Fibroblast of villous mesenchyme (primary cell): Measurements from ENCODE around the gene HMGCS2.

- CAGE, long polyA plus RNA, result no peak
These were observed 34.9 kb upstream of the TENT5C start for GRCh38 chr1:117570826-117571482.

- CAGE, long polyA plus RNA, result no peak
These were observed 24.8 kb downstream of the TENT5C start for GRCh38 chr1:117630670-117631108.

DNA sequence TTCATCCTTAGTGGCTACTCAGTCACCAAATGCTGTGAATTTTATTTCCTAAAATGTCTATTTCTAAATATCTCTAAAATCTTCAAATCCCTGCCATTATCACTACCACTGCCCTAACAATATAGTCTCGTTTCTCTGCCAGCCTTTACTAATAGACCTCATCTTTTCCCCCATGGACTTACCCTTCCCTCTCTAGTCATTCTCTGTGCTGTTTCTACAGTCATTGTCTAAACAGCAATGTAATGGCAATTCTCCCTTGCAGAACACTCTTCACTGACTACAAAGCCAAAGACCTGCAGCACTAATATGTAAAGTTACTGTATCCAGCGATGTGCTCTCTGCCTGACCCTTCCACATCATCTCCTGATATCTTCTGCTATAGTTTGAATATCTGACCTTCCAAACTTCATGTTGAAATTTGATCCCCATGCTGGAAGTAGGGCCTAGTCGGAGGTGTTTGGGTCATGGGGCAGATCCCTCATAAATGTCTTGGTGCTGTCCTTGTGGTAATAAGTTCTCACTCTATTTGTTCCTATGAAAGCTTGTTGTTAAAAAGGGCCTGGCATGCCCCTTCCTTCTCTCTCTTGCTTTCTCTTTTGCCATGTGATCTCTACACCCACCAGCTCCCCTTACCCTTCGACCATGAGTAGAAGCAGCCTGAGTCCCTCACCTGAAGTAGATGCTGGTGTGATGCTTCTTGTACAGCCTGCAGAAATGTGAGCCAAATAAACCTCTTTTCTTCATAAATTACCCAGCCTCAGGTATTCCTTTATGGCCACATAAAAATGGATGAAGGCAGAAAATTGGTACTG is 55.4 kb downstream of the GDAP2 start:
- CAGE, long polyA plus RNA, result no peak

- CAGE, long polyA plus RNA, result no peak
These were observed 68.5 kb downstream of the SPAG17 start for GRCh38 chr1:118116355-118117151.

GRCh38 chr1:118912514-118912890 is 75.6 kb downstream of the TBX15 start:
- CAGE, long polyA plus RNA, result no peak

- CAGE, long polyA plus RNA, result no peak
These were observed 3.7 kb downstream of the TBX15 start for GRCh38 chr1:118984246-118985117.

DNA sequence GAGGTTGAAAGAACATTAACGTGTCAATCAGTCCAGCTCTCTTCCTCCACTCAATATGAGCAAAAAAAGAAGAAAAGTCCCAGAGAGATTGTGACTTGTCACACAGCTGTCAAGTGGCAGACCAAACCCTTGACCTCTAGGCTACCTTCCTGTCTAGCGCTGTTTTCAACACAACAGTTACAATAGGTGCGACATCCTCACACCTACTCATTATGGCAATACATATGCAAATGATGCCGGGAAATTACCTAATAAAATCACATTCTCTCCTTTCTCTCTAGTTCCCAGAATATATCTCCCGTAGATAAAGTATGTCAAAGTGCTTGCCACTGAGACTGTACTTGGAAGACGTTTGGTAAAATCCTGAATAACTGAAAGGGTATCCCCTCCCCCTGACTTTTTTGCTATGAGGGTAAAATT is 988 bp downstream of the WARS2 start:
- CAGE, long polyA plus RNA, result no peak

DNA sequence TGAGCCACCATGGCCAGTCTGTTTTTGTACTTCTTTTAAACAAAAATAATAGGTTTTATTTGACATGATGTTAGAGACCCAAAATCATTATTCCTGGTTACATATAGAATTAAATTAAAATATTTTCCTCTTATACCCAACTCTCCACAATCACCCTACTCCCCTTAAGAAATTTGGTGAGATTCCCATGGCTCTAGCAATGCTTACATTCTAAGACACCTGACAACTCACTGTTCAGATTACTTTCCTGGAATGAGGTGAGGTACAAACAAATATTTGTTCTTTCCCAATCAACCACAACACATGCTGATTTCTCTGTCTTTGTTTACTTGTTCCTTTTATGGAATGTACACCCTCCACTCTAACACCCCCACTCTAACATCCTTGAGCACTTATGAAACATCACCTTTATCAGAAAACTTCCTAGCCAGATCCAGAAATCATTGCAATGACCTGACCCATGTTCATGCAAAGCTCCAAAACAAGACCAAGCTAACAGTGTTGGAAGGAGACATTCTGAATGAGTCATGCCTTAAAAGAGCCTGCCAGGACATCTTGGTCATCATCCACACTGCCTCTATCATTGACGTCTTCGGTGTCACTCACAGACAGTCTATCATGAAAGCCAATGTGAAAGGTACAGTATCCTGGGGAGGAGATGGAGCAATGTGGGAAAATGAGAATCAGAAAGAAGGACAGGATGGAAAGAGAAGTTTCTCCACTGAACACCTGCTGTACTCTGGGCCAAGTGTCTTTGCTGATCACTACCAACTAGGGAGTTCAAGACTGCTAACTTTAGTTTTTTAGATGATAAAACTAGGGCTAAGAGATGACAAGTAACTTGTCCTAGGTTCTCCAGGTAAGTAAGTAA is 35.5 kb downstream of the HSD3B1 start:
- CAGE, long polyA plus RNA, result no peak

GRCh38 chr1:119737167-119737832 is 25.6 kb downstream of the PHGDH start:
- CAGE, long polyA plus RNA, result no peak

GRCh38 chr1:119766305-119766960 is 2.3 kb downstream of the HMGCS2 start:
- CAGE, long polyA plus RNA, result no peak

- CAGE, long polyA plus RNA, result no peak
These were observed at the start of gene HMGCS2 for GRCh38 chr1:119768618-119769215. Gene HMGCS2 (minus strand): TSS chr1:119768905.

GRCh38 chr1:119816295-119816801 is 5.1 kb upstream of the REG4 start:
- CAGE, long polyA plus RNA, result no peak

DNA sequence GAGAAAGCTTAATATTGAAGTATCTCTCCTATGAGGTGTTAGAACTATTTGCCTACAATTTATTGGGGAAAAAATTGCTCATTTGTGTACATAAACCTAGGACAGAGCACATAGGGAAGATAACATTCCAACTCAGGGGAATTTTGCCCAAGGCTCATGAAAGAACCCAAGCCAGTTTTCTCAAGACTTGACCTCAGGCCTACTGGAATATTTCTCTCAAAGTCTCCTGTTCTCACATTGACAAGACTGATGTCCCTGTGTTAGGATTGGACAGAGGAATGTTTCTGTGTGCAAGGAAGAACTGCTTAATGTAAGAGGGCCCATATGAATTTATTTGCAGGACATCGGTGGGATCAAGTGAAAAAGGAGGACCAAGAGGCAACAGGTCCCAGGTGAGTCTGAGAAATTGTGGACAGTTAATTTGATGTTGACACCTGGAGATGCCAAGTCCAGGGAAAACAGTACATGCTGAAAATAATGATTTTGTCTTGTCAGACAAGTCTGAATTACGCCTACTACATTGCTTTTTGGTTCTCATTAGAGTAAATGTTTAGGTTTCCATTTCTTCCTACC is 45.5 kb downstream of the NBPF8 start:
- CAGE, long polyA plus RNA, result no peak

DNA sequence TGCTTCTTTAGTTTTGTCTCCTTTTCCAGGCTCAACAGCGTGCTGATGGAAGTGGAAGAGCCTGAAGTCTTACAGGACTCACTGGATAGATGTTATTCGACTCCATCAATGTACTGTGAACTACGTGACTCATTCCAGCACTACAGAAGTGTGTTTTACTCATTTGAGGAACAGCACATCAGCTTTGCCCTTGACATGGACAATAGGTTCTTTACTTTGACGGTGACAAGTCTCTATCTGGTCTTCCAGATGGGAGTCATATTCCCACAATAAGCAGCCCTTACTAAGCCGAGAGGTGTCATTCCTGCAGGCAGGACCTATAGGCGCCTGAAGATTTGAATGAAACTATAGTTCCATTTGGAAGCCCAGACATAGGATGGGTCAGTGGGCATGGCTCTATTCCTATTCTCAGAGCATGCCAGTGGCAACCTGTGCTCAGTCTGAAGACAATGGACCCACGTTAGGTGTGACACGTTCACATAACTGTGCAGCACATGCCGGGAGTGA is 51.2 kb downstream of the NBPF8 start:
- CAGE, long polyA plus RNA, result no peak

DNA sequence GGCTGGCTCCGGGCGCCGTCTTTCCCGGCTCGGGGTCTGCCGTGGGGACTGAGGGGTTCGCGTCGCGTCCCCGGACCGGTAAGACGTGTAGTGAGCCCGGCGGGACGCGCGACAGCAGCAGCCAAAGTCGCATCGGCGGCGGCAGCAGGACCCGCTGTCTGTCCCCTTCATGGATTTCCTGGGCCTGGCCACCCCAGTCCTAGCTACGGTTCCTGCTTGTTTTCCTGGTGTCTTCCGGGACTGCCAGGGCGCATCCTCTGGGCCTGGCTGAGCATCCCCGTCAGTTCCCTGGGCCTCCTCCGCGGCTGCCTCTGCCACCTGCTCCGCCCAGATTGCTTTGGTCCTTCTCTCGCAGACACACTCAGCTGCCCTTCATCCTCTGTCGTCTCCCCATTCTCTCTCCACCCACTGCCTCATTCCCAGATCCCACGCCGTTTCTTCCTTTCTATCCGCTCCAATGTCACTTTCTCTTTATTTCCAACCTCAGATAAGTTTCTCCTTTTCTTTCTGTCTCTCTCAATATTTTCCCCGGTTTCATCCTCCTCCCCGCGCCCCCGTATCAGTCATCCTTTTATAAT is 22.5 kb upstream of the NOTCH2NLR start:
- CAGE, long polyA plus RNA, result no peak

GRCh38 chr1:120912903-120914035 is 23.7 kb downstream of the PPIAL4A start:
- CAGE, long polyA plus RNA, result no peak

DNA sequence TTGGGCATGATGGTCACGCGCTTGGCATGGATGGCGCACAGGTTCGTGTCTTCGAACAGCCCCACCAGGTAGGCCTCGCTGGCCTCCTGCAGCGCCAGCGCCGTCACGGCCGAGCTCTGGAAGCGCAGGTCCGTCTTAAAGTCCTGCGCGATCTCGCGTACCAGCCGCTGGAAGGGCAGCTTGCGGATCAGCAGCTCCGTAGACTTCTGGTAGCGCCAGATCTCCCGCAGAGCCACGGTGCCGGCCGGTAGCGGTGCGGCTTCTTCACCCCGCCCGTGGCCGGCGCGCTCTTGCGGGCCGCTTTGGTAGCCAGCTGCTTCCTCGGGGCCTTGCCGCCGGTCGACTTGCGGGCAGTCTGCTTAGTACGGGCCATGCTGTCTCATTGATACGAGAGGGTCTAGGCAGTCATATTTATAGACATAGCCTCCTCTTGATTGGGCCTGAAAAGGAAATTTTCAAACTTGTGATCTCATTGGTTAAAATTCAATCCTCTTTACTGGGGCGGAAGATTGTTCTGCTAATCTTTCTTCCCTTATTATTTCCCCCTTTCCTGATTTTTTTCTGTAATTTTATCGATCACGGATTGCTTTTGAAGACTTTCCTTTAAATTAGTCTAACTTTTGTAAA is 65.8 kb downstream of the FAM72B start:
- CAGE, long polyA plus RNA, result no peak

DNA sequence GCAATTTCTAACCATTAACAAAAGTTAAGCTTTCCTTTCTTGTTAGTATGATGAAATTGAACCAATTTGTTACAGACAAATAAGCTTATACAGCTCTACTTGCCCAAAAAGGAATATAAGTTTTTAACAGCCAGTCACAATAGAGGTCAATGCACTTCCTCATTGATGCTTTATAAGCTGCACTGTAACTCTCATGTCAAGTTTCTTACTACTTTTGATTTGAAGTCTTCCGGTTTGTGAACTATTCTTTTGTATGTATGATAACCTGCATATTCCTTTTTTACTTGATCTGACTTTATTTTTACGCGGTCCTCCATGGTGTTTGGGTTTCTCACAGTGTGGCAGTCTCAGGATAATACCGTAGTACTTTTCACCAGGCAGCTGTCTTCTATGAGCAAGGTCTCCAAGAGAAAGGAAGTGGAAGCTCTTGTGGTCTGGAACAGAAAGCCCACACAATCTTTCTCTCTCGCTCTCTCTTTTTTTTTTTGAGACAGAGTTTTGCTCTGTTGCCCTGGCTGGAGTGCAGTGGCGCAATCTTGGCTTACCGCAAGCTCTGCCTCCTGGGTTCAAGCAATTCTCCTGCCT is 331.6 kb downstream of the SRGAP2C start:
- CAGE, long polyA plus RNA, result no peak

DNA sequence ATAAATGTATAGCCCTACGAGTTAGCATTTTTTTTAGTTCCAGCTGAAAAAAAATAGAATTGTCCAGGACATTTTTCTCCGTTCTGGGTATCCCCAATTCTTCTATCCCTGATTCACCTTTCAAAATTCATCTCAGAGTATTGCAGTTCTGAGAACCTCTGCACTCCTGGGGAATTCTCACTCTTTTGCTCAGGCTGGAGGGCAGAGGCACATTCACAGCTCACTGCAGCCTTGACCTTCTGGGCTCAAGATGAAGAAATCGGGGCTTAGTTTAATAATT is 337.1 kb downstream of the SRGAP2C start:
- CAGE, long polyA plus RNA, result no peak

- CAGE, long polyA plus RNA, result no peak
These were observed 101.8 kb downstream of the H3-7 start for GRCh38 chr1:143803938-143804503.